Endothelial cell of umbilical vein (primary cell): ENCODE measurements around the genes CFDP1, TMEM231 and CNTNAP4.

GRCh38 chr16:73056755-73057370, 8.9 kb upstream of the ZFHX3 start:
- PRO-cap: no peak
CAGE:
- cytosol, long polyA minus RNA: no peak
- cytosol, long polyA plus RNA: no peak
- long polyA plus RNA: no peak
- nucleus, long polyA minus RNA: no peak
- nucleus, long polyA plus RNA: no peak

DNA sequence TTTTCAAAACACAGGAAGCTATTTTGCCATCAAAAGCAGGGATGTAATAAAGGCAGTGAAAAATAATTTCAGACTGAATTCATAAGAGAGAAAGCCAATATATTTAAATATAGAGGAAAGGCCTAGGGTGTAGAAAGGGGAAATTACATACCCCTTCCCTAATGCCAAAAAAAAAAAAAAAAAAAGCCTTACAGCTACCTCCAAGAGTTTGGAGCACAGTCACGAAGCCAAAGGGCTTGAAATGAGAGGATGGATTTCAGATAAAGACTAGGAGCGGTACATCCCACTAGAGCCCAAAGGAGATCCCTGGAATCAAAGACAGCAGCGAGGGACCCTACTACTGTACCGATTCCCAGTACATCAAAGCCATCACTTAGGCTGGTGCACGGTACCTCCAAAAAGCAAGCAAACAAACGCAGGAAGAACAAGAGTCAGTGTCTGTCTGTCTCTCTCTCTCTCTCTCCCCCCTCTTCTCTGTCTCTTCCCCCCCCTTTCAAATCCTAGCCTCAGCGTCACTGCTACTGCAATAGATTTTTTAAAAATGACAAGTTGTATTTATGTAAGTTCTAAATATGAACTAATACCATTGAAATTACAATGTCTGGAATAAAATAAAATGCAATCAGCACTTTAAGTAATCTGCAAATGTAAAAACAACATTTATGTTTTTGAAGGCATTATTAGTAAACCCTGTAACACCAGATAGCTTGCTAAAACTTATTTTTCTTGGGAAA, 12.3 kb upstream of the ZFHX3 start:
- PRO-cap: no peak
CAGE:
- cytosol, long polyA minus RNA: no peak
- cytosol, long polyA plus RNA: no peak
- long polyA plus RNA: no peak
- nucleus, long polyA minus RNA: no peak
- nucleus, long polyA plus RNA: no peak

DNA sequence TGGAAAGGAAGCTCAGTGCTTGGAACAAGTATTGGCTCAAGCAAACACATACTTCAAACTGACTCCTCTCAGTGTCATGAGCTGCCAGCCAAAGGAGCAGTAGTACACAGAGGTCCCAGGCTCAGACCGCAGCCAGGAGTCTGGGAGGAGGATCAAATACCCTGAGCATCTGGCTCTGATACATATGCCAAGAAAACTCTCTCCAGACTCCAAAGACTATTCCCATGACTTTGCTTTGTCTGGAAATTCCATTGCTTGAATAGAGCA, 501.6 kb upstream of the PSMD7 start:
- PRO-cap: no peak
CAGE:
- cytosol, long polyA minus RNA: no peak
- cytosol, long polyA plus RNA: no peak
- long polyA plus RNA: no peak
- nucleus, long polyA minus RNA: no peak
- nucleus, long polyA plus RNA: no peak

DNA sequence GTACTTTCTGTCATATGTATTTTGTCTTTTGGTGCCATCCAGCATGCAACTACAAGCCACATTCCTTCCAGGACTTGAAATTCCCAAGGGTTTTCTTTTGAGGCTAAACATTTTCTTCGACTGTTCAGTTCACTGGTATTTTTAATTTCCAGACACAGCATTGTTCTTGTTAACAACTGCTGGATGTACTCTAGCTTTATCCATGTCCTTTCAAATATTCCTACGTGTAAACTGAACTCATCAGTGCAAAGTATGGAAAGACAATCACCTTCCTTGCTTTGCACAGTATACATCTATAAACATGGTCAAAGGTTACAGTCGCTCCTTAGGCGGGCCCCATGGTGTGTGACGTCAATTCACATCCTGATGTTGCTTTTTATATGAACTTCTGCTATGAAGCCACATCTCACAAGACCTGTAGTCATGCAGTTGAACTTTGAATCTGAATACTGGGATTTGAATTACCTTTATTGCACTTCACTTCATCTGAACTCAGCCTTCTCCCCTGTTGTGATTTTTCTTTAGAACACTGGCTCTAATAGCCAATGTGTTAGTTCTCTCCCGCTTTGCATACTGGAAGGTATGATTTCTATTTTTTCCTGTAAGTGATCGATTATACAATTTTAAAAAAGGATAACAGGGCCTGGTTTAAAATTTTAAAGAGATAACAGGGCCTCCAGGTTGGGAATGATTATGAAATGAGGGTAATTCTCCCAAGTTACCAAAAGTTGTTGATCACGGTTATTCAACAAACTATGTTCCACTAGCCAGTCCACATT, 447.6 kb upstream of the PSMD7 start:
- PRO-cap: no peak
CAGE:
- cytosol, long polyA minus RNA: no peak
- cytosol, long polyA plus RNA: no peak
- long polyA plus RNA: no peak
- nucleus, long polyA minus RNA: no peak
- nucleus, long polyA plus RNA: no peak

DNA sequence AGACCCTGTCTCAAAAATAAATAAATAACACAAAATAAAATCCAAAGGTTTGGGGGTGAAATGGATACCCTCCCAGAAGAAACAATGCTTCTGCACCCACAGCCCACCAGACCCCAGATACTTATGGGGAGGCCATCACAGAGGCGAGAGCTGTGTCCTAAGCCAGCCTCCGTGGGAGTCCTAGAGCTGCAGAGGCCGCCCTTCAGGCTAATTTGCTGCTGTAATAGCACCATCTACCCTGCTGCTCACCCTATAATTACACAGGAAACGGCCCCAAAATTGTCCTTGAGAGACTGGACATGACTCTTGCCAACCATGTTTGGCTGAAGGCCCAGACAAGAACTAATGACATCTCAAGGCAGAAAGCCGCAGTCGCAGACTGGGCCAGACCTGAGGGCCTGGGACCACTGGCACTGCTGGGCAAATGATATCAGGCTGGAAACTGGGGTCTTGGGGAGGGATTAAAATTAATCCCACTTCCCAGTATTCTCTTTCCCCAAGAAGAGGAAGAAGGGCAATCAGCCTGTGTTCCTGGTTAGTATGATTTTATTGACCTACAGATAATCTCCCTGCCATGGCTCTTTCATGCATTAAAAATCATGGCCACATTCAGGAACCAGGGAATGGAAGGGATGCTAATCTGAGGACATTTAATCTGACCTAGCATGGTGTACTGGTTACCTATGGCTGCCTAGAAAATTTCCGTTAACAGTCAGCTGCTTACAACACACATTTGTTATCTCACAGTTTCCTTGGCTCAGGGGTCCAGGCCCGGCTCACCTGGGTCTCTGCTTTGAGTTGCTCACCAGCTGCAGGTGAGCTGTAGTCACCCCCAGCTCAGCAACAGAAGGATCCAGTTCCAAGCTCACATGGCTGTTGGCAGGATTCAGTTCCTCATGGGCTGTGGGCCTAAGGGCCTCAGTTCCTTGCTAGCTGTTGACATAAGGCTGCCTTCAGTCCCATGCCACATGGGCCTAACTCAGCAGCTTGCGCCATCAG, 24.3 kb downstream of the PSMD7 start:
- PRO-cap: no peak
CAGE:
- cytosol, long polyA minus RNA: no peak
- cytosol, long polyA plus RNA: no peak
- long polyA plus RNA: no peak
- nucleus, long polyA minus RNA: no peak
- nucleus, long polyA plus RNA: no peak

- PRO-cap: no peak
CAGE:
- cytosol, long polyA minus RNA: no peak
- cytosol, long polyA plus RNA: no peak
- long polyA plus RNA: no peak
- nucleus, long polyA minus RNA: no peak
- nucleus, long polyA plus RNA: no peak
Measured at GRCh38 chr16:74699926-74700460, 669 bp downstream of the MLKL start.

- PRO-cap: no peak
CAGE:
- cytosol, long polyA minus RNA: no peak
- cytosol, long polyA plus RNA: no peak
- long polyA plus RNA: no peak
- nucleus, long polyA minus RNA: no peak
- nucleus, long polyA plus RNA: no peak
Measured at GRCh38 chr16:74738239-74738575, 36.4 kb downstream of the FA2H start.

DNA sequence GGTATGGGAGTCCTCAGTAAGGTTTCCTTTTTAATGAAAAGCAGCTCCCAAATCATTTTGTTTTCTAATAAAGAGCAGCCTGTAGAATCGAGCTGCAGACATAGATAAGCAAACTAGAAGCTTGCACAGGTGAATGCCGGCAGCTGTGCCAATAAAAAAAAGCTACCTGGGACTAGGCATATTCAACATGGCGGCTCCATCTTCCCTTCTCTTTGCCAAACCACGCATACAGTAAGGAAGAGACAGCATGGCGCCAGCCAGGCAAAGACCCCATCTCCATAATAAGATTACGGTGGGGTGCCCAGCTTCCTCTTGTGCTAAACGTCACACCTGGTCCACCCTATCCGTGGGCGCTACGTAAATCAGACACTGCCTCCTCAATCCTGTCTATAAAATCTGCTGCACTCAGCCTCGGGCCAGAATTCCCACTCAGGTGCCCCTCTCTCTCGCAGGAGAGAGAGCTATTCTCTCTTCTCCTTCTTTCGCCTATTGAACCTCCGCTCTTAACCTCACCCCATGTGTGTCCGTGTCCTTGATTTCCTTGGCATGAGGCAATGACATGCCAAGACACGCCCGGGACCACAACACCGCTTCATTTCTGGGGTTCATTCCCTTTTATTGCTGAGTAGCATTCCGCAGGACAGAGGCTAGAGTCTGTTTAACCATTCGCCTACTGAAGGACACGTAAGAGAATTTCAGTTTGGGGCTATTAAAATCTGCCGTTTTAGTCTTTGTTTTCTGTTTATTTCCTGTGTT, 92.9 kb upstream of the FA2H start:
- PRO-cap: no peak
CAGE:
- cytosol, long polyA minus RNA: no peak
- cytosol, long polyA plus RNA: no peak
- long polyA plus RNA: no peak
- nucleus, long polyA minus RNA: no peak
- nucleus, long polyA plus RNA: no peak

DNA sequence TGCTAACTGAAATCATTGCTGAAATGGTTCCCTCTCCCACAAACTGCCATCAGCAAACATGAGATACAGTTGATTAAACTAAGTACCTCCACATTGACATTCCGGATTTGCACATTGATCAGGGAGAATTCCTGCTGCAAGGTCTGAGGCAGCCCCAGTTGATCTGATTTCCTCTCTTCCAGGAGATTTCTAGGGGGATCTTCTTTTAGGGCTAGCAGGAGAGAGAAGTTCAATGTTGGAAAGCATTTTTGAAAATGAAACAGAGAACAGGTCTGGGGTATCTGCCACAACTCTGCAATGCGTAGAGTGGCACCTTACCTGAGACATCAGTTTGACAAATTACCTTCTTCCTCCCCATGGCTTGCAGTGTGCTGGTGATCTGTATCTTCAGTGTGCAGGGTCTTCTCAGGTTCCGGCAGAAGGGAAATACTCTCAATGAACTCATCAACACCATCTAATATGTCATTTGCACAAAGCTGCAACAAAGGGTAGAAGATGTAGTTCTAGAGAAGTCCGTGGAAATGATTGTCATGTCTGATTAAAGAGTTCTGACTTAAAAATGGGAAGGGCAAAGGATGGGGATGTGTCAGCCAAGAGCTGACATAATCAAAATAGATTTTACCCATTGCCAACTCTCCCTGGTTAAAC, 69.0 kb downstream of the WDR59 start:
- PRO-cap: no peak
CAGE:
- cytosol, long polyA minus RNA: start-site peak on the minus strand centred at position 450 of the sequence, 24 bp wide, 13 reads
- cytosol, long polyA plus RNA: no peak
- long polyA plus RNA: no peak
- nucleus, long polyA minus RNA: no peak
- nucleus, long polyA plus RNA: no peak

DNA sequence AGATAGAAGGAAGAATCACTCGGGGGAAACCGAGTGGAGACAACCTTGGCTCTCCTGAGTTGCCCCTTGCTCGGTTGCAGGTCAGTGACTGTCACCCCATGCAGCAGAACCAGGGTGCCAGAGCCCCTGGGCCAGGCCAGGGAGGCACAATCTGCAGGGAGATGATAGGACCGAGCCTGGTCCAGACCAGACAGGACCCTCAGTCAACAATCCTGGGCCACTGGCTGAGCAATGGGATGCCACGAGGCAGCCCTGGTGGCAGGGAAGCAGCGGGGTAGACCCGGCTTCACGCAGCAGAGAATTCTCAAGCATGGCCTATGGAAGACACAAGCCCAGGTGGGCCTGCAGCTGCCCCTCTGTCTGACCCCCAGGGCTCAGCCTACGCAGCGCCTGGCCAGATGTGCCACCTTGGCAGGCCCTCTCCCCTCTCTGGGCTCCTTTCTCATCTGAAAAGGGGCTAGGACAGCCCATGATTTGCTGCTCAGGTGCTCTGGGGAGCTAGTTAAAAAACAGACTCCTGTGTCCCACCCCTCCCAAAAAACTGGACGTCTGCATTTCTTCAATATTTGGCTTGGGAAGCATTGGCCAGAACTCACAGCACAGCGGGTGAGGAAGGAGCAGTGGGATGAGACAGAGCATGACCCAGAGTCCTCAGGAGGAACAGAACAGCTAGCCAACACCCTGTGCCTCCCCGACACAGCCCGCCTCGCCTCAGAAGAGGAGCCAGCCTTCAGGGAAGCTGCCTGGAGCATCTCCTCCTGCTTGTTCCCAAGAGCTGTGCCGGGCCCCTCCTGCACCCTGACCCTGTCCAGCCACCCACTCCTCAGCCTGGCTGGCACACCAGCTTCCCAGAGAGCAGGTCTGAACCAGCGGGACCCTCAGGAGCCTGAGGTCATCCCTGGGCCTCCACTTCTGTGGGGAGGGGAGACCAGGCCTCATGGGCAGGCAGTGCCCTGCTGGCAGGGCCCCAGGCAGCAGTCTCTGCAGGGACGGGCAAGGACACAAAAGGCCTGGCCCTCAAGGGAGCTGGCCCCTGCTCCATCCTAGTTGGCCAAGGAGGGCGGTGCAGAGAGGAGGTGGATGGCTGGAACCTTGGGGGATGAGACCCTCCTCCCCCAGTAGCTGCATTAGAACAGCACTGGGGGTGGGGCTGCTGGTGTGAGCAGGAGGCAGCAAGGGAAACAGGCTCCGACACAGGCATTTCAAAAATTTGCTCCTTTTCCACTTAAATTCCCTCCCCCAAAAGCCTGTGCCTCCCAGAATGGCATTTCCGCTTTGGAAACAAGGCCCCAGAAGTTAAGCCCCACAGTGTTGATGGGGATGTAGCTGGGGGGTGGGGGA, 1.5 kb upstream of the BCAR1 start:
- PRO-cap: no peak
CAGE:
- cytosol, long polyA minus RNA: no peak
- cytosol, long polyA plus RNA: no peak
- long polyA plus RNA: no peak
- nucleus, long polyA minus RNA: no peak
- nucleus, long polyA plus RNA: no peak

- PRO-cap: bidirectional peak, plus-strand start at chr16:75433114, minus-strand start at chr16:75432973; bidirectional peak, plus-strand start at chr16:75433573, minus-strand start at chr16:75433481
CAGE:
- cytosol, long polyA minus RNA: start-site peak on the minus strand at chr16:75433420-75433431, 18 reads
- cytosol, long polyA plus RNA: start-site peak on the minus strand at chr16:75433305-75433483, 696 and 676 reads in 2 replicates
- long polyA plus RNA: start-site peak on the minus strand at chr16:75433306-75433489, 1,359 and 1,031 reads in 2 replicates
- nucleus, long polyA minus RNA: start-site peak on the plus strand at chr16:75433321-75433392, 15 reads; start-site peak on the minus strand at chr16:75433347-75433483, 431 reads
- nucleus, long polyA plus RNA: start-site peak on the minus strand at chr16:75433347-75433491, 246 and 297 reads in 2 replicates
Measured at GRCh38 chr16:75432697-75433681, at the start of gene CFDP1. CFDP1 (minus strand) TSS chr16:75433503.

- PRO-cap: bidirectional peak, plus-strand start at chr16:75556367, minus-strand start at chr16:75556252
CAGE:
- cytosol, long polyA minus RNA: no peak
- cytosol, long polyA plus RNA: no peak
- long polyA plus RNA: start-site peak on the minus strand at chr16:75556220-75556263, 120 and 28 reads in 2 replicates
- nucleus, long polyA minus RNA: start-site peak on the minus strand at chr16:75556252-75556293, 81 reads
- nucleus, long polyA plus RNA: no peak
Measured at GRCh38 chr16:75555686-75556725, at the start of gene TMEM231. TMEM231 (minus strand) TSS chr16:75556252.

- PRO-cap: no peak
CAGE:
- cytosol, long polyA minus RNA: no peak
- cytosol, long polyA plus RNA: no peak
- long polyA plus RNA: no peak
- nucleus, long polyA minus RNA: no peak
- nucleus, long polyA plus RNA: no peak
Measured at GRCh38 chr16:75620149-75620934, 2.7 kb downstream of the ADAT1 start.

GRCh38 chr16:76277190-76277686, at the start of gene CNTNAP4:
CNTNAP4 (plus strand) TSS chr16:76277401.
- PRO-cap: no peak
CAGE:
- cytosol, long polyA minus RNA: no peak
- cytosol, long polyA plus RNA: no peak
- long polyA plus RNA: no peak
- nucleus, long polyA minus RNA: no peak
- nucleus, long polyA plus RNA: no peak

- PRO-cap: no peak
CAGE:
- cytosol, long polyA minus RNA: no peak
- cytosol, long polyA plus RNA: no peak
- long polyA plus RNA: no peak
- nucleus, long polyA minus RNA: no peak
- nucleus, long polyA plus RNA: no peak
Measured at GRCh38 chr16:77236094-77236521, 36.9 kb downstream of the SYCE1L start.

DNA sequence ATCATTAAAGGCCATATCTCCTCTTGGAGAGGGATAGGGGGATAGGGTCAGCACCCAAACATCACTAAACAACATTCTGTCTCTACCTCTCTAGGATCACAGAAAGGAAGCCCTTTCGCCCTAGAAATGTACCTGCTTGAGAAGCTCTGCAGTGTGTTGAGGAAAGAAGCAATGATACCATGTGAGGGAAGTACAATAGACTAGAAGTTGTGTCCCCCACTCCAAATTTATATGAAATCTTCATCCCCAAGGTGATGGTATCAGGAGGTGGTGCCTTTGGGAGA, 13.2 kb upstream of the VAT1L start:
- PRO-cap: no peak
CAGE:
- cytosol, long polyA minus RNA: no peak
- cytosol, long polyA plus RNA: no peak
- long polyA plus RNA: no peak
- nucleus, long polyA minus RNA: no peak
- nucleus, long polyA plus RNA: no peak

GRCh38 chr16:78002730-78003087, 19.6 kb upstream of the CLEC3A start:
- PRO-cap: no peak
CAGE:
- cytosol, long polyA minus RNA: no peak
- cytosol, long polyA plus RNA: no peak
- long polyA plus RNA: no peak
- nucleus, long polyA minus RNA: no peak
- nucleus, long polyA plus RNA: no peak

GRCh38 chr16:78092507-78092933, 6.9 kb upstream of the WWOX start:
- PRO-cap: no peak
CAGE:
- cytosol, long polyA minus RNA: no peak
- cytosol, long polyA plus RNA: no peak
- long polyA plus RNA: no peak
- nucleus, long polyA minus RNA: no peak
- nucleus, long polyA plus RNA: no peak

DNA sequence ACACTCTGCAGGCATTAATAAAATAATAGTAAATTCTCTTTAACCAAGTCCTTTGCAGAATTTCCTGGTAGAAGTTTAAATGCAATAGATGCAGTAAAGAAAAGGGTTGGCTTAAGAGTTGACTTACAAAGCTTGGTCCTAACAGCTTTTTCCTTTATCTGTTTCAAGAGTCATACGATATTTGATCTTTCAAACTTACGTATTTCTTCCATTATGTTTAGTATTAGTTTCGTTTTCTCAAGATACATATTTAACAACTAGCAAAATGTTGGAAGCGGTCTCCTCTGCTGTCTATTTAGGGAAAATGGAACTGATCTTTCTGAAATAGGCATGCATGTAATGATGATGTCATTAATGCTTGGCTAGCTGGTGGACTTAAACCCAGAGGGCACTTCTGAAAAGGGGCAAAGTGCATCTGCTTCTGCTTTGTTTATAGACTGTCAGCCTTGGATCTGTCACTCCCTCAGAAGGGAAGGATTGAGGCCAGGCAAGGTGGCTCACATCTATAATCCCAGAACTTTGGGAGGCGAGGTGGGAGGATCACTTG, 185.3 kb downstream of the WWOX start:
- PRO-cap: no peak
CAGE:
- cytosol, long polyA minus RNA: no peak
- cytosol, long polyA plus RNA: no peak
- long polyA plus RNA: no peak
- nucleus, long polyA minus RNA: no peak
- nucleus, long polyA plus RNA: no peak

DNA sequence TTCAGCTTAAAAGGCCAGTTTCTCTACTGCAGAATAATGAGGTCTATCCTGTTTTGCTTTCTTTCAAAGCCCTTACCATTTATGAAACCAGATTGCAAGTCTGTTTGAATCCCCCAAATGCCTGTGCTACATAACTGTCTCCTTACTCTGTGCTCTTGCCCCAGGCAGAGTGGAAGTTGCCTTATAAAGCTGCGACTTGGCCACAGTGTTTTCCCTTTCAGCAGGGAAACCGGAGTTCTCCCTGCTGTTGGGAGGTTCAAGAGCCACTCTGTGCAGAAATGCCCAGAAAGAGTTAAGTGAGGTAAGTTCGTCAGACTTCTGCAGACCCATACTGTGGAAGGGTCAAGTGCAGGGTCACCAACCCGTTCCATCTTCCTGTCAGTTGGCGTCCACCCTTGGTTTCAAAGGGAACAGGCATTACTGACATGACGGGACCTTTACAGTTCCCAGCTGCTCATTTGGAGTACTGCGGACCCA, 508.9 kb downstream of the WWOX start:
- PRO-cap: no peak
CAGE:
- cytosol, long polyA minus RNA: no peak
- cytosol, long polyA plus RNA: no peak
- long polyA plus RNA: no peak
- nucleus, long polyA minus RNA: no peak
- nucleus, long polyA plus RNA: no peak